Temporal lobe (tissue), 2 donors: ENCODE results near the gene NOS1.

DNA sequence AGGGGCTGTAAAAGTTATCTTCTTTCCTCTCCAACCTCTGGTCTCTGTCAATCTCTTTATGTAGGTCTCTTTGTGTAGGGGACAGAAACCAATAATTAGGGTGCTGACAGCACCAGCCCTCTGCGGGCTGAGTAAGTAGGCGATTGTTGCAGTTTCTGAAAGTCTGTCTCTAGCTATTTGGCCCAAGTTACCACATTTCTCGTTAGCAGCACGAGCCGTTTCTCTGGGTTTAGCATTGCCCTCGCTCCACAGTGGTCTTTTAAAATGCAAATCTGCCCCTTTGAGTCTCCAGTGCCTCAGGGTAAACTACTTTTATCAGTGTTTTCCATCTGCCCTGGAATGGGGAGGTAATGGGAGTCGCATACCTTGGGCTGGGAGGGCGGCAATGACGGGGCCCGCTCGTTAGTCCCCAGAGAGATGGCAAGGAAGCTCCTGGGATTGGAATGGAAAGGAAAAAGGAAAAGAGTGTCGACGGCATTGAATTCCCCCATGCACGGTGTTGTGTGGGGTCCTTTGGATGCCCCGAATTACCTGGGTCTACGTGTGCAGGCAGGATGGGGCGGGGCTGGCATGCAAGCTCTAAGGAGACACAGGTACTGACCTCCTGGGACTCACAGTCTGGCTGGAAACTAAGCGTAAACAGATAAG is 131.9 kb upstream of the MAP1LC3B2 start:
- RAMPAGE, long total RNA: no peak

DNA sequence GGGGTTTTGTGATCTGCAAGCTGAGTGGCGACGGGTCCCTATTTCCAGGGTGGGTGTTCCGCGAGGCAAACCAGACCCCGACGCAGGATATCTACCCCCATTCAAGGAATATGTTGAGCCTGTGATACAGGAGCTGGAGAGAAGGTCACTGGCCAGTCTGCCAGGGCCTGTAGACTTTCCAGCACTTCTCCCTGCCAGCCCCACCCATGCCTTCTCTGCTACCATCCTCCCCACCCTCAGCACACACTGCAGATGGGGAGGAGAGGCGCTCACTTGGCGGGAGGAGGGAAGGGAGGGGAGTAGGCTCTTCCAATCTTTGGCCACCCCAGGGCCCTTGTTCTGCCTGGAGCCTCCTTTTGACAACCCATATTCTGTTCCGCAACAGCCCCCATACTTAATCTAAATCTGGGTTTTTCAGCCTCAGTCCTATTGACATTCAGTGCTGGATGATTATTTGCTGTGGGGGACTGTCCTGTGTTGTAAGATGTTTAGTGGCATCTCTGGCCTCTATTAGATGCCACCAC is 102.4 kb upstream of the MAP1LC3B2 start:
- RAMPAGE, long total RNA: no peak

DNA sequence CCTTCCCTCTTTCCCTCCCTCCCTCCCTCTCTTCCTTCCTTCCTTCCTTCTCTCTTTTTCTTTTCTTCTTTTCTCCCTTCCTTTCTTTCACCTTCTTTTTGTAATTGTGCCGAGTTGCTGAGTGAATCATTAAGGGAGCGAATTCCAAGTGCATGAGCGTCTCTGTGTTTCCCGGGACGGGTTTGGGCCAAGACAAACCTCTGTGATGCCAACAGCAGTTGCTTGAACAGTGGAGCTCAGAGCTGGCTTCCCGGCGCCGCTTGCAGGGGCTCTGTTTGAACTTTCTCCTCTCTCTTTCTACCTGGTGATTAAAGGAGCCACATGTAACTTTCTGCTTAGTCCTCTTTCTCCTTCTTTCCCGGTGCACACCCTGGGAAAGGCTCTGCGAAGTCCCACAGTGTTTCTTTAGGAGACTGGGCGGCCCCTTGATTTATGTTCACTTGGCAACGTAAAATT is 33.7 kb upstream of the MAP1LC3B2 start:
- RAMPAGE, long total RNA: no peak

- RAMPAGE, long total RNA: no peak
These were observed 26.2 kb upstream of the MAP1LC3B2 start for GRCh38 chr12:116532894-116533552.

DNA sequence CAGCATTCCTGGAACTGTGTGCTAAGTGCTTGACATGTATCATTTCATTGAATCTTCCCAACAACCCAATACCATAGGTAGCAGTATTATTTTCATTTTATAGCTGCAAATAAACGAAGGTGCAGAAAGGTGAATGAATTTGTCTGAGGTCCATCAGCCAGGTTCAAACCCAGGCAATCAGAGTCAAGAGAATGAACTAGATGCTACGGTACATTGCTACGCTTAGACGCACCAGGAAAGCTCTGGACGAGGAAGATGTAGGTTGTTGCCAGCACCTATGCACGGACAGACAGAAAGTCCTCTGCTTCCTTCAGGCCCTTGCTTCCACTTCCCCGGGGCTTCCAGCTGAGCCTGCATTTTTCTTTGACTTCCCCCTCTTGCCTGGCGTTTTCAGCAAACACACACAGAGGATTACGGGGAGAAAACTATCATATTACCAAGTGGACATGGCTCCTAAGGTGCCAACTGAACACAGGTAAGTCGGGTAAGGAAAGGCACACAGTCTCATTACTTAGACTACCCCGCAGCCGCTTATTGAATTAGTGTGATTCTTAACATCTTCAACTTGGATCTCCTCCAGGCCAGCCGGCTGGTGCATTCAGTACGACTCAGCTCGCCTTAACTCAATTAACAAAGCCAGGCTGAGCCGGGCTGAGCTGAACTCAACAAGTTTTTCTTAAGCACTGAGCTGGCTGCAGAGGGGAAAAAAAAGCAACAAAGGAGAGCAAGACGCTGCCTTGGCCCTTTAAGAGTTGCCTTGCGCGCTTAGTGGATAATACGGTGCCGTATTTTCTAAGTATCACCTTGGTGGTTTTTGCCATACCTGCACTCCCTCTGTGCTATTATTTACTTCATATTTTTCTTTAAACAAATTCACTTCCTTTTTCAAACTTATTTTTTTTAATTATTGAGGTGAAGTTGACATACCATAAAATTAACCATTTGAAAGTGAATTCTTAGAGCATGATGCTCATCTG is 19.2 kb upstream of the MAP1LC3B2 start:
- RAMPAGE, long total RNA: no peak

DNA sequence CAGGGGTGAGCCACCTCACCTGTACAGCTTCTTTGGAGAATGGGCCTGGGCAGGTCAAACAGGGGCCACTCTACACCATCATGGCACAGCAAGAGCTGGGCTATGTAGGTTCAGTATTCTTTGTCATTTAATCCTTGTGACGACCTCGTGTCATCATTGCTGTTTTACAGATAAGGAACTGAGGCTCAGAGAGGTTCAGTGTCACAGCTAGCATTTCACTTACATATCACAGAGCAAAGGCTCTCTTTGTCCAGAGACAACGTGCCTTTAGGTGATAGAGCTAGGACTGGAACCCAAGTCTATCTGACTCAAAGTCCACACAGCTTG is 804 bp upstream of the MAP1LC3B2 start:
- RAMPAGE, long total RNA: no peak

GRCh38 chr12:116658224-116659122 is 79.4 kb downstream of the SPRING1 start:
- RAMPAGE, long total RNA: no peak

GRCh38 chr12:116717243-116718335 is 20.3 kb downstream of the SPRING1 start:
- RAMPAGE, long total RNA: no peak

DNA sequence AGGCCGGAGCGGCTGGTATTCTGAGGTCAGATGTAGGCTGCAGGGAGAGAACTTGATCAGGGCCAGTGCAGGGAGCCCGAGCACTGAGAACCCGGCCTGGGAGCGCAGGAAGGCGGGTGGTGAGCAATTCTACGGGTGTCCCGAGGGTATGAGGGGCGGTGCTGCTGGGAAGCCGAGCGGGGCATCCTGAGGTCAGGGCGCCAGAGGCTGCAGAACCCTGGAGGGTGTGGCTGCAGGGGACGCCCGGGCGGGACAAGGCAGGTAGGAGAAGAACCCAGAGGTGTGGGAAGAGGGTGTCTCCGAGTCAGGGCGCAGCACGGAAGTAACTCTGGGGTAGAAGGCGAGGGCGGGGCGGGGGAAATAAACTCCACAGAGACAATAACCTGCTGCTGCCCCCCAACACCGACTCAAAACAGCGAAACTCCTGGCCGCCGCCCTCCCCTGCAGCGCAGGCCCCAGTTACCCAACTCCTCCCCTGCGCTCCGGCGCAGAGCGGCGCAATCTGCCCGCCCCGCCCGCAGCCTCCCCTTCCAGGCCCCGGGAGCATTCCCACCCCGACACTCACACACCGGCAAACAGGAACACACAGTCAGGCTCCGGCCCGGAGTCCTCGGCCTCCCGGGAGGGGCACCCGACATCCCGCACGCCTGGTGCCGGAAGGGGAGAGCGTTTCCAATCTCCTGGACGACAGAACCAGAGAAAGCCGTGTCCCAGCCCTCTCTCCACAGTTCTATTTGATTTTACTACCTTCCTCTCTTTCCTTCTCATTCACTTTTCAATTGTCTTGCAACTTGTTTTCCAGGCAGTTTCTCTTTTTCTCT is 2.5 kb downstream of the HRK start:
- RAMPAGE, long total RNA: no peak

GRCh38 chr12:117053806-117054217 is 45.4 kb downstream of the TESC start:
- RAMPAGE, long total RNA: no peak

DNA sequence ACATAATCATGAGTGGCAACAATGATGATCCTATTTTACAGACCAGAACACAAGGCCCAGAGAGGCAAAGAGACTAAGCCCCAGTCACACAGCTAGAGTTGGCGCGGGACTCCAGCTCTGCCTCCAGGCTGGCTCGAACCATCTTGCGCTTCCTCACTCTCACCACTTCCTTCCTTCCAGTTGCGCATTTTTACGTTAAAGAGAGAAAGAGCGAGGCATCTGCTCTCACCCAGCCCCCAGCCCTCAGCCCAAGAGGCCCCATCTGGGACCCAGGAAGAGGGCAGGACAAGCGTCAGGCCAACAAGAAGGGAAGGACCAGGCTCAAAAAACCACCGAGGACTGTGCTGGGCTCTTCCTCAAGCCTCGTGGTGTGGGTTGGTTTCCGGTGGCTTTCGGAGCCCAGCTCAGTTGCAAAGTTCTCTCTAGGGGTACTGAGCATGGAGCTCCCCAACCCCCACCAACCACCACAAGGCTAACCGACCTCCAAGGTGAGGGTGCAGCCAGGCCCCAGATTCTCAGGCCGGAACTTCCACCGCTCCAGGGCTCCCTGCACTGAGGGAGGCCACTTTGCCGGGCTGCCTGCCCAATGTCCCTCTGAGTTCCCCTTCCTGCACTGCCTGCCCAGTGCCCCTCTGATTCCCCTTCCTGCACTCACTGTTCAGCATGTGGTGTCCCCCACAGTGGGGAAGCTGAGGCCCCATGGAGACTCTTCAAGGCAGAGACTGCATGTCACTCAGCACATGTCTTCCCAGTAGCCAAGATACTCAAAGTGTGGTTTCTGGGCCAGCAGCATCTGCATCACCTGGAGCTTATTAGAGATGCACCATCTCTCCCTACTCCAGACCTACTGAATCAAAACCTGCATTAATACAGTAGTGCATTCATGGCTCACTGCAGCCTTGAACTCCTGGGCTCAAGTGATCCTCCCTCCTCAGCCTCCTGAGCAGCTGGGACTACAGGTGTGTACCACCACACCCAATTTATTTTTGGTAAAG is 35.8 kb downstream of the TESC start:
- RAMPAGE, long total RNA: no peak

DNA sequence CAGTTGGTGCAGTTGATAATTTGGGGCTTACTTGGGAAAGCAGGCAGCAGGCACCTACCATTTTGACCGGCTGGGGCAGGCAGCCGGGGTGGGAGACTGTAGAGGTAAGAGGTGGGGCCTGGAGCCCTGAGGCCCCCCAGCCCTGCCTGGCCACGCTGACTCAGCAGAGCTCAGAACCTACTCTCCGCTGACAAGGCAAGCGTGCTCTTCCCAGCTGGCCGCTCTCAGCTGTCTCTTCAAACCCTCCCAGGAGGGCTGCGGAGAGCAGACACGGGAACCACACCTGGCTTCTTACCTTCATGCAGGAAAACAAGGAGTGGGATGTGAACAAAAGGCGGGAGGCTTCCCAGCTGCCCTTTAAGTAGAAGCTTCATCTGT is 12.5 kb upstream of the TESC start:
- RAMPAGE, long total RNA: no peak

- RAMPAGE, long total RNA: no peak
These were observed 32.5 kb downstream of the FBXO21 start for GRCh38 chr12:117157719-117158229.

DNA sequence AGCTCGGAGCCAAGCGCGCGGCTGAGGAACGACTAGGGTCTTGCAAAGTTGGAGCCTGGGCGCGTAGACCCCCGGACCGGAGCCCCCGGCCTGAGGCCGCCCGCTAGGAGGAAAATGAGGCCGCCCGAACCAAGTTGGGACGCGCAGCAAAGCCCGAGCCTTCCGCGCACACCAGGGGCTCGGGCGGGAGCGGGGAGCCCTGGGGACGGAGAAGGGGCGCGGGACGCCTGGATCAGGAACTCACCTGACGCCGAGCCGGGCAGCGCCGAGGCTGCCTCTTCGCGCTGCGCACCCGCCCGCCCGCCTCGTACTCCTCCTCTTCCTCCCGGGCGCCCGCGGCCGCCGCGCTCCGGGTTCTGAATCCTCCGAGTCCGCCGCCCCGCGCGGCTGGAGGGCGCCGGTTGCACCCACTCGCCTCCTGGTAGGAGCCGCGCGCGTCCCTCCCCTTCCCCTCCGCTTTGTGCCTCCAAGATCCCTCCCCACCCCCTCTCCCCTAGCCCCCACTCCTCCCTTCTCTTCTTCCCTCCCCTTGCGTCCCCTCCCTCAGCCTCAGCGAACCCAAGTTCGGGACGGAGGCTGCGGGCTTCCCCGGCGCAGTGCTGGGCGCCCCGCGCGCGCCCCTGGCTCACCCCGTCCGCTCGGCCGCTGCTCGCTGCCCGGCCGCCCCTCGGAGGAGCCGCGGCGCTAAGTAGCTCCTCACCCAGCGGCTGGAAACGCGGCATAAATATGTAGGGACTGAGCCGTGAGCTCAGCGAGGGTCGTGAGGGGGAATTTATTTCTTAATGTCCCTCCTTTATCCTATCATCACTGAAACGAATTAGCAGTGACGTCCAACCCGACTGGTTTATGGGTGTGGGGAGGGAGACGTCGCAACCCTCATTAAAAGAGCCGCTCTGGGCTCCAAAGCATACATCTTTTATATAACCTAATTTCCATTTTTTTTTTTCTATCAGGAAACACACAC is at the start of gene NOS1:
Gene NOS1, minus strand, starts transcription at position 744 of the 964 bp plus-strand sequence.
- RAMPAGE, long total RNA: no peak

DNA sequence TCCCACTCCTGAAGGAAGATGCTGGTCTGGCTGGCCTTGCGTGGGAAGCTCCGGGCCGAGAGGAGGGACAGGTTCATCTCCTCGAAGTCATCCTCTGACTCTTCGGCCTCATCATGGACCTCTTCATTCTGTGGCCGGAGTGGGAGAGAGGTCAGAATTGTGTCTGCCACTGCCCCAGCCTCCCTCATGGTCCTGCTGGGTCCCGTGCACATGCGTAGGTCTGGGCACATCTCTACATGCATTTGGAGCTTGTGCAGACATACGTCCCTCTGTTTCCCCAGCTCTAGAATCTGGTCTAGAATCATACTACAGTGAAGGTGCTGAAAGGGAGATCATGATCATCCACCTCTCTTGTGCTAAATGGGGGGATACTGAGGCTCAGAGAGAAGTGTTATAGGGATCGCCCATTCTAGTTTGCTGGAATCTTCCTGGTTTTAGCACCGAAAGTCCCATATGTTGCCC is 163.7 kb upstream of the NOS1 start:
- RAMPAGE, long total RNA: no peak

DNA sequence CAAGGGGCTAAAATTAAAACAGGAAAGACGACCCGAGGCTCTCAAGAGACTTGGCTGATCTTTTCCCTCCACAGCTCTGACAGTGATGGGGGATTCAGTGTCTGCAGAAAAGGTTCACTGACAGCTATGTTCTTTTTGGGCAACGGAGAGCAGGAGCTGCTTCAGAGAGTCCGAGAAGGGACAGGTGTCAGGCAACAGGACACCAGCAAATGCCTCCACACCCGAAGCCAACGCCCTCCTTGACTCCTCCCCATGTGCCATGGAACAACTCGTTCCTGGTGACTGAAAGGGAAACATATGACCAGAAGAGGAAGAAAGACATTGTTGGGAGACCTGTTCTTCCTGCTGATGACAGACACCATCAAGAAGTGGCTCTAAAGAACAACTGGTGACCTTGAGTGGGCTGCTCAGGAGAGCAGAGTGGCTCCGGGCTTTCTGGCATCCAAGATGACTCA is 172.2 kb upstream of the NOS1 start:
- RAMPAGE, long total RNA: no peak

DNA sequence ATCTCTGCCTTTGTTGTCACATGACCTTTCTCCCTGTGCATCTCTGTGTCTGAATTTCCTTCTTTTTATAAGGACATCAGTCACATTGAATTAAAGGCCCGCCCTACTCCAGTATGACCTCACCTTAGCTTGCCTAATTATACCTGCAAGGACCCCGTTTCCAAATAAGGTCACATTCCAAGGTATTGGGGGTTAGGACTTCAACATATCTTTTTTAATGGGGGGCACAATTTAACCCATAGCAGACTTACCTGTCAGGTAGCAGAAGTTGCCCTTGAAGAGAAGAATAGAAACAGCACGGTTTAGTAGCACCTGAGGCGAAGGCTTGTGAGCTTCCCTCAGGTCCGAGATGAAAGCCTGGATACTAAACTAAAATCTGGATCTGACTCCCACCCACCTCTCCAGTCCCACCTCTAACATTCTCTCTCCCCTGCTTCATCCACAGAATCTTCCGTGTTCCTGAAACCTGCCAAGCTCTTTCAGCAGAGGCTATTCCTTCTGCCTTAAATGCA is 280.1 kb upstream of the NOS1 start:
- RAMPAGE, long total RNA: no peak

DNA sequence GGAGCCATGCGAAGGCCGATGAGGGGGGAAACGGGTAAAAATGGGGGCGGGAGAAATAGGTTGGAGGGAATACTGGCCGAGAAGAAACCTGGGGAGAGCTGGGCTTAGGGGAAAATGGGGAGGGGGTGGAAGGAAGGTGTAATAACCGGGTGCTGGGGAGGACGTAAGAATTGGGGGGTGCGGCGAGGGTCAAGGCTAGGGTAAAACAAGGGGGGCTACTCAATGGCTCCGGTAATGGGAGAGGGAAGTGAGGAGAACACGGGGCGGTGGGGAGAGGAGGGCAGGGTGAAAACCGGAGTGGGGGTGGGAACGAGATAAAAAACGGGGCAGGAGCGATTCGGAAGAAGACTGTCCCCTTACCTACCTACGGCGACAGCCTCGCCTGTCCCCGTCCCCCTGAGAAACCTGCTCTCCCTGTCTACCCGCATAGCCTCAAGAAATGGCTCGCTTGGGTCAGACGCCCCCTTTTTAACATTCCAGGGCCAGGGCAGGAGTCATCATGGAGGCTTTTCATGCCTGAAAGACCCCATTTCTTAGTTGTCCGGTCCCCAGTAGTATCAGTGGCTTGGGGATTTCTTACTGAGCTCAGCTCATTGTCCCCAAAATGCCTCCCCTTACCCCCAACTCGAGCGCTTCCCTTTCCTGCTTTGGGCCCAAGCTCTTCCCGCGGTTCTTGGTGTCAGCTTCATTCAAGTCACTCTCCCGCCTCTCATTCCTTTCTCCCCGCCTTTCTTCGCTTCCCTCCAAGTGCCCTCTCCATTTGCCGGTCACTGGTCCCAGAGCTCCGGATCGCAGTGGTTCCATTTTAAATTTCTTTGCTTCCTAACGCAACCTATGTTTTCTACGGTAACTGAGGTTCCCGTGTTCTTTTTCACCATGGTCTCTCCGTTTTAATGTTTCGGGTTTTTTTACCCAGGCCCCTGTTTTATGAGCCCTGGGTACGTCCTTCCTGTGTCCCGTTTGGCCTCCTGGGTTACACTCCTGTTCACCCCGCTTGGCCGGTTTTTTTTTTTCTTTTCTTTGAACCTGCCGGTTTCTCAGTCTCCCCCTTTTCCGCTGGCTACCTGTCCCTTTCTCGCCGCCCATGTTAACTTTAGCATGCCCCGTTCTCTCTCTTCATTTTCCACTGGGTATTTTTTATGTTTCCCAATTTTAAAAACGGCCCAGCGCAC is 1.1 kb upstream of the WSB2 start:
- RAMPAGE, long total RNA: no peak

- RAMPAGE, long total RNA: no peak
These were observed 53.0 kb downstream of the PEBP1 start for GRCh38 chr12:118188861-118189340.

DNA sequence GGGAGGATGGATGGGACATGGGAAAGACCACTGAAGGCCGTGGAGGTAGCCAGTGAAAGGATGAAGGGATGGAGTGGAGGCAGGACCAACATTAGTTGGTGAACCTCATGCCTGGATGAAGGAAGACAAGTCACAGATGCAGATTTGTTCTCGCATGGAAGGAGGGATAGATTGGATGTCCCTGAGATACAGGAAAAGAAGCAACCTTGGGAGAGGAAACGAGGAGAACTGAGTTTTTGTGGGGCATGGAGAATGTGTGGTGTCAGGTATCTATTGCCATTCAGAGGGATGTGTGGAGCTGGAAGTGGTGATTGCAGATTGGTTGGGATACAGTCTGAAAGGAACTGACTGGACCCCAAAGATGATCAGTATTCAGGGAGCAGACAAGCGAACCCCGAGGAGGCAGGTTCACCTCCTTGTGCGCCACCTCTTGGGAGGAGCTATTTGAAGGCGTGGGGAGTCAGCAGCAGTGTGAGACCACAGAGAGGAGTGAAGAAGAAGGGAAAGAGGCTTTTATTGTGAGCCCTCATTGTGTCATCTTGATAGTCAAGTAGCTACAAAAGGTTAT is 23.3 kb downstream of the SUDS3 start:
- RAMPAGE, long total RNA: no peak